Measurements from ENCODE around the gene GAA.

DNA sequence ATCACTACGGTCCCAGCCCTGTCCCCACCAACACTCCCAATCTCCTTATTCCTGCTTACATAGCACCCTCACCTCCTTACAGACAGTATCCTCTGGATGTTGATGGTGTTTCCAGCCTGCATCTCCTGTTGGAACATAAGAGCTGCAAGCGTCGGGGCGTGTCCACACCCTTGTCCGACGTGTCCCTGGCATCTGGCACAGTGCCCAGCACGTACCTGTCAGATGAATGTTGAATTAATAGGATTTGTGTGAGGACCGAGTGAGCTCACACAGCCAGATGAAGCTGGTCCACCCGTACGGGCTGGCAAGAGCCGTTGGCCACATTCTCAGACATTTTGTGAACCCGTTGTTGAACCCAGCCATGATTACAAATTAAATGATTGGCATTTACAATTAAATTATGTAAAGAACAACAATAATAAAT is 12.2 kb upstream of the CBX4 start:
- PRO-cap, 7 experiments, result no peak in any of the 7 experiments

DNA sequence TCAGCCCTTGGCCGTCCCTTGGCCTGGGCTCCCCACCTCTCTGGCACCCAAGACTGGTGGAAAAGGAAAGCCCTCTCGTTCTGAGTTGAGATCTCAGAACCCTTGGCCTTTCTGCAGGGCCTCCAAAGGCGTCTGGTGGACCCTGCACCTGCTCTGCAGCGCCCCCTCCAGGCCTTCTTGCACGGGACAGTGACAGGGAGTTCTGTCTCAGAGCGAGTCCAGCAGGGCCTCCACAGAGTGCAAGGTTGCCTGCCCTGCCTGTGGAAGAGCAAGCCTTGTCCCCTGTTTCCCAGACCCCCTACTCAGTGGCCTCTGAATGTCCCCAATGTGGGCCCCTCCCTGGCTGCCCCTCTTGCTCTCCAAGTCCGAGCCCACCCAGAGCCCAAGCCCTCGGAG is 85.2 kb upstream of the CBX4 start:
- PRO-cap, 7 experiments, result no peak in any of the 7 experiments

DNA sequence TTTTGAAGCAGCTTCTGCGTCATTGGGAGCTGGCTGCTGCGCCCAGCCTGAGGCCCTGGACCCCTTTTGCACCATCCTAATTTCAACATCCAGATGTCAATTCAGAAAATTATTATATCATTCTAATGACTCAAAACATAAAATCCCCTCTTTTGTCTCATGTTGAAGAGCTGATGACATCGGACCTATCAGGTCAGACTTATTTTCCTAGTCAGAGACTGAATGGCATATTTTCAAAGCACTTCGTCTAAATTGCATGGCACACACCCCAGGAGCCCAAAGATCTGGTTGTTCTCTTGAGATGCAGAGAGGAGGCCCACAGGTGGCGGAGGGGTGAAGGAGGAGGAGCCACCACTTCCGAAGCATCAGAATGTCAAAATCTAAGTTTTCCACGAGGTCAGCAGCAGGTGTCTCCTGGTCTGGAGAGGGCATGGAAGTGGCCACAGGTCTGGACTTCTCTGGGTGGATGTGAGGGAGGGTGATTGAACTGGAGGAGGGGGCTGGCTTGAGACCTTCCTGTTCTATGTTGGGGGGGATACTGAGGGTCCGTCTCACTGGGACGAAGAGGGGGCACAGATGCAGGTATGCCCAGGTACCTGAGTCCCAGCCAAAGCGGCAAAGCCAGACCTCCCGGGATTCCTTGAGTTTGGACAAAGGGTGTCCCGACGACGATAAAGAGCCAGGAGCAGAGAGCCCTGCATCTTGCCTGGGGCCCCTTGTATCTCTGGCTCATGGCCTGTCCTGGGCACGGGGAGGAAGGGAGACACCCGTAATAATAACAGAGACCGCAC is 93.7 kb upstream of the CBX4 start:
- PRO-cap, 7 experiments, result no peak in any of the 7 experiments

DNA sequence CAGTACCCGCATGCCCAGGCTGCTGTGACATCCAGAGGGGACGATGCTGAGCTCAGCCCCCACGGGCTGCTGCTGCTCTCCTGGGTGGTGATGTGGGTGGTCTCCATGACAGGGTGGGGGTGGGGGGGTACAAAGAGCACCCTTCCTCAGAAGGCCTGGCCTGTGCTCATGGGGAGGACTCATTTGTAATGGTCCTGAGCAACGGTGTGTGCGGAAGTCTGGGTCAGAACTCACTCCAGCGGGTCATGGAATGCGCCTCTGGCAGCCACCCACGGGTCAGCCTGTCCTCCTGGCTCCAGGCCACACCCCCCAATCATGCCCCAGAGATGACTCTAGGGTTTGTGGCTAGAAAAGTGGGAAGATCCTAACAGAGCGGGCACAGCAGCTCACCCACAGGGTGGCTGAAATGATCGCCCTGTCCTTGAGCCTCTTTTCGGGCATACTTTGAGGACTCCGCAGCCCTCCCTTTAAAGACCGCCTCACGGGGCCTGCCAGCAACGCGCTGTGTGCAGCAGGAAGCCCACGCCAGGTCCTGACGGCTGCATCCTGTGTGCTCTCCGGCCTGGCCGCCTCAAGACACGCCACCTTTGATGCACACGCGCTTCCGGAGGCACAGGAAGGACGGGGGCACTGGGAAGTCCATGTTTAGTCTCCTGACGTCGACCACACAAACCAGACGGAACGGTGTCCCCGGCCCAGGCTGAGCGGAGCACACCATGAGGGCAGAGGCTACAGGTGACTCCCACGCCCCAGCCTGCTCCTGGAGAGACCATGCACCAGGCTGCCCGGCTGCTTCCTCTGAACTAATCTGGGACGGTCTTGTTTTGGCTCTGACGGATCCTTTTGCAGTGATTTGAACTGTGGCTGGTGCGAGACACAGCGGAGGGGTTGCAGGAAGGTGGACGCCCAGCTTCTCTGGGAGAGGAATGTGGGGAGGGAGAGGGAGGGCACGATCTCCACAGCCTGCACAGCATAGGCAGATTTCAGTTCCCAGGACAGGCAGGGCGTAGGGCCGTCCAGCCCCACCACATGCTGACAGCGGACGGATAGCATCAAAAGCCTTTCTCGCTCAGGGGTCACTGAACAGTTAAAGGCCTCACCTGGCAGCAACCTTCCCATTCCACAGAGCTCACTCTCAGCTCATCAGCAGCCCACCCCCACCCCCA is 92.9 kb downstream of the TBC1D16 start:
- PRO-cap, 7 experiments, result no peak in any of the 7 experiments

DNA sequence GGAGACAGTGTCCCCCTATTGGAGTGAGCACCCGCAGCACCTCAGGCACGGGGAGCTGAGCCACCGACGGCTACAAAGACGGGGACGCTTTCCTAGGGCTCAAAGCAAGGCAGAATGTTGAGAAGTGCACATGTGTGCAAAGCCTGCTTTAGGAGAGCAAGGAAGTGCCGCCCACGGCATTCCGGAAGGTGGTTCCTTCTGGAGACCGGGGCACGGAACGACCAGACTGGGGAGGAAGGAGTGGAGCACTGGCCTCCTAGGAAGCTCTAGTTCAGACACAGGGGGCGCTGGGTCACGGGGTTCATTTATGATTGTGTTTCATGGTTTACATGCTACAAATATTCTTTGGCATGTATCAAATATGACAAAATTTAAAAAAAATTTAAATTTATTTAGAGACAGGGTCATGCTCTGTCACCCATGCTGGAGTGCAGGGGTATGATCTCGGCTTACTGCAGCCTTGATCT is 52.1 kb downstream of the TBC1D16 start:
- PRO-cap, 7 experiments, result no peak in any of the 7 experiments

DNA sequence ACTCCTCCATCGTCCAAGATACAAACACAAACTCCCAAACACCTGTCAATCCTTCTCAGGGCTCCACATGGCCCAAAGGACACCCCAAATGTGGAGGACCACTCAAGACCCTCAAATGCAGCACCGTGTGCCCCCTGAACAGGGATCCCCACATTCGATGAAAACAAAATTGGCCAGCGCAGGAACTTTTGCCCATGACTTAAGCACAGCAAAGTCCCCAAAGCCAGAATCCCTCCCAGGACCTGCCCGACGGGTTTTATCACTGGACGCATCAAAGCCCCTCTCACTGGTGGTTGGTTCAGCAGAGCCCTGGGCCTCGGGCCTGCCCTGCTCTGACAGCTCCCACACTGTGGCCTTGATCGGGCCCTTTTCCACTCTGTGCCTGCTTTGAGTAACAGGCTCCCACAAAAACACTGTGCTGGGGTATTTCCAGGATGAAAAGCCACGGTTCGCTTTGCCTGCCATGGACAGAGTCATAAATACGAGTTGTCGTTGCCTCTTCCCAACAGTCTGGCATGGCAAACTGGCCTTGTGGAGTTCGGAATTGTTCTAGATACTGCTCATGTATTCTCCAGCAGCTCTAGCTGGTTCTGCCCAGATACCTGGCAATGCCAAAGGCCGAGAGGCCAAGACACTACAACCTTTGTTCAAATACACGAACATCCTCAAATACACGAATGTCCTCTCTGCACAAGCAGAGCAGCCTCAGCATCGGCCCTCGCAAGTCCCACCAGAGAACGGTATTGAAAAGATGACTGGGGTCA is 46.4 kb downstream of the TBC1D16 start:
- PRO-cap, 7 experiments, result no peak in any of the 7 experiments

DNA sequence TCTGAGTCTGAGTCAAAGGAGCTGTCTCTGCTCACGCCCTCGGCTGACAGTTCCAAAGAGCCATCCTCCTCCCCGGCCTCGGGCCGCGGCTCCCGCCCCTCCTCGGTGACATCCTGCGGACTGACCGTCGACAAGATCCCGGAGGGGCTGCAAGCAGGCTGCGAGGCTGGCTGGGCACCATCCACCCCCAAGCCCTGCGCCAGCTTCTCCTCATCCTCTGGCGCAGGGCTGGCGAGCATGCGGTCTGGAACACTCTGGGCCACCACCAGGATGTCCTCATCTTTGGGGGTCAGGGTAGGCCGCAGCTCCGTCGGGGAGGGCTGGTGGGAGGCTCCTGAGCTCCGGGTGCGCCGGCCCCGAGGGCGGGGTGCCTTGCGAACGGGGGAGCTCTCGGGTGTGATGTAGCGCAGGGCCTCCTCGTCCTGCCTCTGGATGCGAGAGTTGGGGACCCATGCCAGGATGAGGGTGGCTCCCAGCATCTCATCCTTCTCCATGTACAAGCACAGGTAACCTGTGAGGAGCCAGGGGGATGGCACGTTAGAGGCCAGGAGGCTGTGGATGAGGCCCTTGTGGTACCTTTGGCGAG is 25.3 kb downstream of the TBC1D16 start:
- PRO-cap, 7 experiments, result no peak in any of the 7 experiments

DNA sequence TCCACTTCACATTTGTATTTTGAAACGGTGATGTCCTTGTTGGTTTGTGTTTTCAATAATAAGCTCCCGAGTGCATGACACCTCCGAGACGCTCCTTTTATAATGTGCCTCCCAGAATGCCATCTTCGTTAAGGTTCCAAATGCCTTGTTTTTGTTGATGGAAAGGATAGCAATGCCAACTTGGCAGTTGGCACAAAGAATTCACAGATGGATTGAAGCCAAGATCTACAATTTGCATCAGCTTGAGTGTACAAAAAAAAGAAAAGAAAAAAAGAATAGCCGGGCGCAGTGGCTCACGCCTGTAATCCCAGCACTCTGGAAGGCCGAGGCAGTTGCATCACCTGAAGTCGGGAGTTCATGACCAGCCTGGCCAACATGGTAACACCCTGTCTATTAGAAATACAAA is 7.7 kb downstream of the TBC1D16 start:
- PRO-cap, 7 experiments, result no peak in any of the 7 experiments

GRCh38 chr17:80068669-80069097 is 32.2 kb downstream of the CCDC40 start:
- PRO-cap, 7 experiments, result no peak in any of the 7 experiments

DNA sequence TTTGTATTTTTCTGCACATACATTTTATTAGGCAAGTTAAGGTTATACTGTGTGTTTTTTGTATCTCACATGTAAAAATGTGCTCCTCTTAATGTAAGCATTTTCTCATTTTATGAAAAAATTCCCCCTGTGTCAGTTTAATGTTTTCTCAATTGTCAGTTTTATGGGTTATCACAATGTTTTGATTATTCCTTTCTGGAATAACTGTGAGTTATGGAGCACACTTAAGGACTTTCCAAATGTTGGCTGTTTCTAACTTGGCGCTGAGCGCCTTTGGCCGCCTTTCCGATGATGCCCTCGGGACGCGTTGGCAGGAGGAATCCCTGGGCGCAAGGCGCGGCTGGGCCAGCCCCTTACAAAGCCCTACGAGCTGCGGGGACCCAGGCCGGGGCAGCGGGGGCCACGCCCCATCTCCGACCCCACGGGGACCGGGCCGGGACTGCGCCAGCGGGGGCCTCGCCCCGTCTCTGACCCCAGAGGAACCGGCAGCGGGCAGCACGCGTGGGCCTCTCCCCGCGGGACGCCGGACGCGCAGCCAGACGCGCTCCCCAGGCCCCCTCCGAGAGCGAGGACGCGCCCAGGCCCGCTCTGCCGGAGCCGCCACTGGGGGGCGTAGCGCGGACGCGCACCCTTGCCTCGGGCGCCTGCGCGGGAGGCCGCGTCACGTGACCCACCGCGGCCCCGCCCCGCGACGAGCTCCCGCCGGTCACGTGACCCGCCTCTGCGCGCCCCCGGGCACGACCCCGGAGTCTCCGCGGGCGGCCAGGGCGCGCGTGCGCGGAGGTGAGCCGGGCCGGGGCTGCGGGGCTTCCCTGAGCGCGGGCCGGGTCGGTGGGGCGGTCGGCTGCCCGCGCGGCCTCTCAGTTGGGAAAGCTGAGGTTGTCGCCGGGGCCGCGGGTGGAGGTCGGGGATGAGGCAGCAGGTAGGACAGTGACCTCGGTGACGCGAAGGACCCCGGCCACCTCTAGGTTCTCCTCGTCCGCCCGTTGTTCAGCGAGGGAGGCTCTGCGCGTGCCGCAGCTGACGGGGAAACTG is at the start of gene GAA:
TSS of gene GAA (plus strand) at position 739 of the 1,035 bp plus-strand sequence.
- PRO-cap, 7 experiments, result peak in 7 of 7 experiments; most common plus-strand start position 765 of the sequence (in 6); most common minus-strand start position 567 of the sequence (in 3)

DNA sequence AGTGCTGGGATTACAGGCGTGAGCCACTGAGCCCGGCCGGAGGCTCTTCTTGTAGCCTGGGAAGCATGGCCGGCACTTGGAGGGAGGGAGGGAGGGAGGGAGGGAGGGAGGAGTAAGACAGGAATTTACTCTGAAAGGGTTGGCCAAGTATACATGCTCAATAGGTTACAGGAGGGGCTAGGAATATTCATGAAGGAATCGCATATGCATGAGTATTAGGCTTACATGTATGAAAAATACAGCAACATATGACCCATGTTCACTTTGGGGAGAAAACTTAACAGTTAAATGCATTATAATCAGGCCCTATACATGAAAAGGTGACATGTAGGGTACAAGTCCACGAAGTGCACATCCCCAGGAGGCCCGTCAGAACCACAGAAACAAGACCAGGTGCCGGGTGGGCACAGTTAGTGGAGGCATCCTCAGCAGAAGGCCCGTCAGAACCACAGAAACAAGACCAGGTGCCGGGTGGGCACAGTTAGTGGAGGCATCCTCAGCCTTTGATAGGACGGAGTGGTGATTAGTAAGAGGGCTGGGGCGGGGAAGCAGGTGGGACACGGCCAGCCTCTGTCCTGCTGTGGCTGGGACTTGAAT is 3.3 kb upstream of the RNF213 start:
- PRO-cap, 7 experiments, result no peak in any of the 7 experiments

DNA sequence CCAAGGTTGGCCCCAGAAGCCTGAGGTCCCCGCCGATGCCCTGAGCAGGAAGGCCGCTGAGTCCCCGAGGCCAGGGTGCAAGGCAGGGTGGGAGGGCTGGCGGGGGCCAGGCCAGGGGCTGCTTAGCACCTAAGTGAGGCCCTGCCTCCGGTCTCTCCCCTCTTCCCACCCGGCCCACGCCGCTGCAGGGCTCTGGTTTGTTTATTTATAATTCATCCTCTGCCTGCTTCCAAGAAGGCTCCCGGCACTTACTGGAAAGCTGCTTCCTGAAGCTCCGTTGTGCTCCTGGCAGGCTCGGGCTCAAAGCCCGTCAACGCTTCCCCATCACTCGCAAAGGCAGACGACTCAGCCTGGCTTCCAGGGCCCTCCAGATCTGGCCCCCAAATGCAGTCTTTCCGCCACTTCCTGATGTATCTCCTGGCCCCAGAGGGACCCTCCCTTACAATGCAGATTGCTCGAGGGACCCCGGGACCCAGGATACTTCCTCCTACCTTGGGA is 26.1 kb downstream of the NPTX1 start:
- PRO-cap, 7 experiments, result no peak in any of the 7 experiments

- PRO-cap, 7 experiments, result no peak in any of the 7 experiments
These were observed 2.0 kb downstream of the NPTX1 start for GRCh38 chr17:80474218-80475013.

DNA sequence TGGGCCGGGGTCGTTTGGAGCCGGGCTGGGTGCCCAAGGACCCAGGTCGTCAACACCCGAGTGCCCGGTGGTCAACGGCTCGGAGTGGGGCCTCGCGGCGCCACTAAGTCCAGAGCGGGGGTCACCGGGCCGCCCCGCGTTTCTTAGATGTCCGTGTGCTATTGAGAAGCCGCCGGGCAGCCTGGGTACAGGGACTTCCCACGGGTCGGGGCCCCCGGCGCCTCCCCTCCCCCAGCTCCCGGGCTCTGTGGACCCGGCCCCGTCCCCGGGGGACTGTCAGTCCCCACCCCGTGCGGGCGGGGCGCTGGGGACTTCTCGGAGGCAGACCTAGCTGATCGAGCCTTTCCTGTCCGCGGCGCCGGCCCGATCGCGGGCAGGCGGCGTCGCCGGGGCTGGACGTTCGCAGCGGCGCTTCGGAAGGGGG is 613 bp upstream of the NPTX1 start:
- PRO-cap, 7 experiments, result no peak in any of the 7 experiments

GRCh38 chr17:80560181-80560707 is 15.6 kb downstream of the RPTOR start:
- PRO-cap, 7 experiments, result no peak in any of the 7 experiments

- PRO-cap, 7 experiments, result no peak in any of the 7 experiments
These were observed 193.6 kb downstream of the RPTOR start for GRCh38 chr17:80738183-80738682.

DNA sequence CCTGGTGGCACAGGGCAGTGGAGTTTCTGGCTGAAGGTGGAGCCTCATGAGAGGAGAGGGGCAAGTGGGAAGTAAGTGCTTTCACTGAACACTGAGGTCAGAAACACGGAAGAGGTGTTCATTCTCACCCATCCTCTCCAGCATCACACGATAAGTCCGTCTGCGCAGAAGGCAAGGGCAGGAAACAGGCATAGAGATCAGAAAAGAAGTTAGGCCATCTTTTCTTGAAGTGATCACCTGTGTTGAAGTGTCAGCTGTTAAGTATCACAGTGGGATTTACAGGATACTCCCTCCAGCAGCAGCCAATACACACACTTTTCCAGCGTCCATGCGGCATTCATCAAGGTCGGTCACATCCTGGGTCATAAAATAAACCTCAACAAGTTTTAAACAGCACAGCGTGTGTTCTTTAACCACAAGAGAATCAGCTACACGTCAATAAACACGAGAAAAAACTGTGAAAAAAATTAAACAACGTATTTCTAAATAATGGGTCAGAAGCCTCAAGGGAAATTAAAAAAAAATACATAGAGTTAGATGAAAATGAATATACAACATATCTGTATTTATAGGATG is 194.7 kb downstream of the RPTOR start:
- PRO-cap, 7 experiments, result peak in 4 of 7 experiments; most common minus-strand start position 359 of the sequence (in 3)

GRCh38 chr17:80743095-80743820 is 198.6 kb downstream of the RPTOR start:
- PRO-cap, 7 experiments, result peak in 7 of 7 experiments; most common plus-strand start chr17:80743352 (in 3); most common minus-strand start chr17:80743411 (in 2)

DNA sequence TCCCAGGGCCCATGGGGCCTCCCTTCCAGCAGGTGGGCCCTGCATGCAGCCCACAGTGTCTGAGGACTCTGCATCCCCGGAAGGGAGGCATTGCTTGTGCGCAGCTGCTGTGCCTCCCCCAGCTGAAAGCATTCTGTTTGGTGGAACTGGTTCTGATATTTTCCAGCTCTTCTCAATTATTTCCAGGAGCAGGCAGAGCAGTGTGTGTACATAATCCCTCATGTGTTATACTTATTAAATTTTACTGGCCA is 207.6 kb downstream of the RPTOR start:
- PRO-cap, 7 experiments, result peak in 2 of 7 experiments; most common minus-strand start position 57 of the sequence (in 1)

DNA sequence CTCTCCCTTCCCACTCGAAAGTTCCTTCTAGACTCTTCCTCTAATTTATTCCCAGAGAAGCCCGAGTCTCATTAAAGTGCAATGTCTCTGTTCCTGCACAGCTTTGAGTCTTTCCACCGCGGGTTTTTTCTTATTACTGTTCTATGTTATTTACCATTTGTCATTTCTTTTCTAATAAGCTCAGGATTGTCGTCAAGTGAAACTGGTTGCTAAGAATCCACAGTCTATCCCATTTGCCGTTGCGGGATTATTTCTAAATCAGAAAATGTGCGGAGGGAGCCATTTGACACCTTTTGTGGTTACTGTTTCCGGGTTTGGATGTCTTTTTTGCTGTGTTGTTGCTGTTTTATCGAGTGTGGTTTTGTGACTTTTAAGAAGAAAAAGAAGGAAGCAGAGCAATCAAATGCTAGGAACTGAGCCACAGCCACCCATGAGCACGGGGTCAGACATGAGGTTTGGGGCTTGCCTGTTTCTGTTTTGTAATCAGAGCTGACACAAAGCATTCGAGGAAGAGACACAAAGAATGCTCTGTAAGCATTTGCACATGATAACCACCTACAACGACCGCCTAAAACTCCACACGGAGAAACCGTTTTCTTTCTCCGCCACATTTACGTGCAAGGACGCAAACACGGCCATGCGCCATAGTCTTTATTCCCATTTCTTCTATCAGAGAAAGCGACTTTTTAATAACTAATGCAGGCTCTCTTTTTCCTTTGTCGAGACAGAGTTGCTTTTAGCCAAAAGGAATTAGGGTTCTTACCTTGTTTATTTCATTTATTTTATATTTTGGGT is 53.1 kb upstream of the CHMP6 start:
- PRO-cap, 7 experiments, result peak in 5 of 7 experiments; most common plus-strand start position 486 of the sequence (in 3); most common minus-strand start position 320 of the sequence (in 1)

All from T-cell (primary cell).